ENCODE results near the genes NAPG and SLC35G4.

- PRO-cap, 2 experiments = no peak in any of the 2 experiments
Observed at GRCh38 chr18:9683514-9683713, 24.7 kb upstream of the RAB31 start.

DNA sequence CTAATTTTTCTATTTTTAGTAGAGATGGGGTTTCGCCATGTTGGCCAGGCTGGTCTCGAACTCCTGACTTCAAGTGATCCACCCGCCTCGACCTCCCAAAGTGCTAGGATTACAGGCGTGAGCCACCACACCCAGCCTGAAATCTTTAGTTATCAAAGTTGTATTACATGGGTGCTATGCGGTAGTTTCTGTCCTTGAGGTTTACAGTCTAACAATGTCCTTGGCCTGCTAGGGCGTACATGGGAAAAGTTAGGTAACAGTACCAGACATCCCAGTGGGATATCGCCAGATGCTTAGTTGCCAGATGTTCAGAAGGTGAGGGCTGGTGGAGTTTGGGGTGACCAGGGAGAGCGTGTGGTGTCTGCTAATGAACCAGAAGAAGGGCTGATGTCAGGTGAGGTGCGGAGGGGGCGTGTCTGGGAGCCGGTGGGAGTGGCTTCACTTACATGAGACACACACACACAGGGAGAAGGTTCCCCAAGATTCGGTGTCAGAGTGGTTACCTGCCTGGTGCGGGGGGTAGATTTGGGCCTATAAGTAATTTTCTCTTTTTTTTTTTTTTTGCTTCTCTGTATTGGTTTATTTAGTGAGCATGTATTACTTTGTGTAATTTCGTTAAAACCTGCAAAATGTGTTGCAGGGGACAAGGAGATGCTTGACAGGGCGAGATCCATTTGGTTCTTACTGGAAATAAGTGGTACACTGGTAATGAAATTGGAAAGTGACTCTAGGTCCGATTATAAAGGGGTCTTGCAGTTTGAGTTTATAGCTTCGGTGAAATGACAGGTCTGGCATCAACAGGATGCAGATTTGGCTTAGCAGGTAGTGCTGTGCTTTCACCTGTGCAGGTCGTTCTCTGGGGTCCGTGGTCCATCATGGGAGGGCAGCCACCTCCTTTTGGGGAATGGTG lies 12.3 kb downstream of the RAB31 start:
- PRO-cap, 2 experiments = no peak in any of the 2 experiments

GRCh38 chr18:9743257-9744063 lies 35.4 kb downstream of the RAB31 start:
- PRO-cap, 2 experiments = peak in 1 of 2 experiments; most common minus-strand start chr18:9743635 (in 1)

GRCh38 chr18:9755503-9756075 lies 47.5 kb downstream of the RAB31 start:
- PRO-cap, 2 experiments = no peak in any of the 2 experiments

- PRO-cap, 2 experiments = no peak in any of the 2 experiments
Observed at GRCh38 chr18:9824292-9824771, 61.4 kb upstream of the TXNDC2 start.

- PRO-cap, 2 experiments = no peak in any of the 2 experiments
Observed at GRCh38 chr18:9824873-9825480, 60.8 kb upstream of the TXNDC2 start.

DNA sequence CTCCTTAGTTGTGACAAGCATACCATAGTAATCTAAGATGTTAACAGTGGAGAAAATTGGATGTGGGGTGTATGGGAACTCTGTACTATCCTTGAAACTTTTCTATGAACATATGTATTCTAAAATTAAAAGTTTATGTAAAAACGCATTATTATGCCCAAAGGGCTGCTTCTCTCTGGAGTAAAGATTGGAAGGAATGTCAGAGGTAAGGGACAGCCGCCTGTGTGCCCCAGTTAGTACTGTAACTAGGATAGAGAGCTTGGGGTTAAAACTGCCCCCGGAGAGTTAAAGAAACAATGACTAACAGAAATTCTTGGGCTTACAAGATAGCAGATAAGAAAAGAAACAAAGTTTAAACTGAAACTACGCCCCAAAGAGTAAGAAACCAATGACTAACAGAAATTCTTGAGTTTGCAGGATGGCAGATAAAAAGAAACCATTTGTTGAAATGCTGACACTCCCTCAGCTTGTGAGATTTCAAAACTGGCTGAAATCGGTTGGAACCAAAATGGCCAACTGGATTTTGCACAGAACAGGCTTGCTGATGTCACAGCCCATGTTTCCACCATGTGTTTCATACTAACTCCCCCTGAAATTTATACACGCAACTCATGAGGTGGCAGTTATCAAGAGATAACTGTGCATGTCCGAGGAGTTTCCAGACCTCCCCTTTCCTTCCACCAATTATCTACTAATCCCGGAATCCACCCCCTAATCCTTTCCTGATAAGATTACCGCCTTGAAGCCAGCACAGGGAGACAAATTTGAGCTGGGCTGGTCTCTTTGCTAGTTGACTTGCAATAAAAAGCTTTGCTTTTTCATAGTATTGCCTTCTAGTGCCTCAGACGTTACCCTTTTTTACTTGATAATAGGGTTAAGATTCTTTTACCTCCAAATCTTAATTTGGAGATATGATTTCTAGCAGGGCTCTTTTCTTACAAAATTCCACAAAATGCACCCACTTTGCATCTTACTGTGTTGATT lies 8.7 kb upstream of the TXNDC2 start:
- PRO-cap, 2 experiments = no peak in any of the 2 experiments

- PRO-cap, 2 experiments = no peak in any of the 2 experiments
Observed at GRCh38 chr18:9931558-9932139, 17.8 kb downstream of the VAPA start.

- PRO-cap, 2 experiments = no peak in any of the 2 experiments
Observed at GRCh38 chr18:9946036-9946648, 32.3 kb downstream of the VAPA start.

GRCh38 chr18:9950225-9950605 lies 36.4 kb downstream of the VAPA start:
- PRO-cap, 2 experiments = no peak in any of the 2 experiments

DNA sequence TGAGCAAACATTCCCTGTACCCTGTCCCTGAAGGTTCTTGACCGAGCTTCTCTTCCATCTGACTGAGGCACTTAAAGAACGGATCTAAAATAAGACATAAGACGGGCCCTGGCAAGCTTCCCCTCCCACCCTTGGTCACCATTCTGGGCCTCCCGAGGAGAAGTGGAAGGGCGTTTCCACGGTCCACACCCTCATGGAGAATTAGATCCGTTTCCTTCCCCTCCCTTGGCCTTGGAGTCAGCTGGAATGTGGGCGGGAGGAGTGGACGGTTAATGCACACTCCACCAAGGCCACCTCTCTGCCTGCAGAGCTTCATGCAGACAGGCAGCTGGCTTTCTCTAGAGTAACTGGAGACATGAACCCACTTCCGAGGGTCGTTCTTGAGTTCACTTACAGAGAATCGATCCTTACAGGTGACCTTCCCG lies 257.3 kb upstream of the APCDD1 start:
- PRO-cap, 2 experiments = no peak in any of the 2 experiments

- PRO-cap, 2 experiments = no peak in any of the 2 experiments
Observed at GRCh38 chr18:10225806-10226236, 228.6 kb upstream of the APCDD1 start.

- PRO-cap, 2 experiments = peak in 1 of 2 experiments; most common minus-strand start chr18:10332916 (in 1)
Observed at GRCh38 chr18:10332783-10333066, 121.7 kb upstream of the APCDD1 start.

- PRO-cap, 2 experiments = no peak in any of the 2 experiments
Observed at GRCh38 chr18:10351366-10351957, 103.0 kb upstream of the APCDD1 start.

- PRO-cap, 2 experiments = no peak in any of the 2 experiments
Observed at GRCh38 chr18:10449935-10450423, 4.5 kb upstream of the APCDD1 start.

DNA sequence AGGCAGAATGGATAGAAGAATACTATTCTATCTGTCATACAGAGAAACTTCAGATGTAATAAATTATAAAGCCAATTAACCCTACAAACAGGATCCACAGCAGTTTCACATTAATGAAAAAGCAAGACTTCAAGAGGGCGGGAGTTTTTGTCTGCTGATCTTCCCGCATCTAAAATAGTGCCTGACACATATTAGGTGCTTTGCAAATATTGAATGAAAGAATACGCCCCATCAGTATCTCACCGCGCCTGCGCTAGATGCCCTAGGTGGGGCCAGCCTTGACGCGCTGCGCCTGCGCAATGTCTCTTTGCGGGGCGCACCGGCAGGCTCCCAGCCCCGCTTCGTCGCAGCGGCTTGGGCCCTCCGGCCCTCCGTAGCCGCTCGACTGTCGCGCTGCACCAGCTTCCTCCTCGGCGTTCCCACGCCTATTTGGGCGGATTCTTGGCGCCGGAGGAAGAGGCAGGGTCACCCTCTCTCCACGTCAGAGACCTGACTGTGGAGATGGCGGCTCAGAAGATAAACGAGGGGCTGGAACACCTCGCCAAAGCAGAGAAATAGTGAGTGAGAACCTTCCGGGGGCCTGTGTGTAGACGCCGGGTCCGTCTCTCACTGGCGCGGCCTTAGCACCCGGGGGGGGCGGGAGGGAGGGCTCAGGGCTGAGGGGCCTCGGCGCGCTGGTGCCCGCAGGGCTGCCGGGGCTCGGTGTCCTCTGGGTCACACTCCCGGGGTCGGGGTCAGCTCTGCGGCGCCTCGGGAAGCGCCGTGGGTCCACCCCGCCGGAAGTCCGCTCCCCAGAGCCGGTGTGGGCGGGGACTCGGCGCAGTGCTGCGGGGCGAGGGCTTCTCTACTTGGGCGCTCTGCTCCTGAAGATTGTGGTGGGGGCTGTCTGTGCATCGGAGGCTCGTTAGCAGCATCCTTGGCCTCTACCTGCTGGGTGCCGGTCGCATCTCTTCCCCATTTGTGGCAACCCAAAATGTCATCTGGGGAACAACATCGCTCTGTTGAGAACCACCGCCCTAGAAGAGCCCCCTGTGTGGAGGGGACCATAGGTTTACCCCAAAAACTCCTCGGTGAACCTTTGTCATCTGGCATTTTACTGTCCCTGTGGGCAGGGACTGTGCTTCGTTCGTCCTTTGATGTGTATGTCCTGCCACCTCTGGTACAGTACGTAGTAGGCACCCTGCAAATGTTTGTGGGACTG lies at the start of gene NAPG:
Gene NAPG (plus strand): TSS at position 426 of the 1,201 bp plus-strand sequence.
- PRO-cap, 2 experiments = peak in 1 of 2 experiments; most common plus-strand start position 484 of the sequence (in 1); most common minus-strand start position 252 of the sequence (in 1)

GRCh38 chr18:10715640-10716110 lies 189.8 kb downstream of the NAPG start:
- PRO-cap, 2 experiments = no peak in any of the 2 experiments

GRCh38 chr18:11609422-11609718 lies at the start of gene SLC35G4:
Gene SLC35G4 (plus strand): TSS chr18:11609596.
- PRO-cap, 2 experiments = no peak in any of the 2 experiments

- PRO-cap, 2 experiments = no peak in any of the 2 experiments
Observed at GRCh38 chr18:11807897-11808744, 43.1 kb upstream of the CHMP1B start.

DNA sequence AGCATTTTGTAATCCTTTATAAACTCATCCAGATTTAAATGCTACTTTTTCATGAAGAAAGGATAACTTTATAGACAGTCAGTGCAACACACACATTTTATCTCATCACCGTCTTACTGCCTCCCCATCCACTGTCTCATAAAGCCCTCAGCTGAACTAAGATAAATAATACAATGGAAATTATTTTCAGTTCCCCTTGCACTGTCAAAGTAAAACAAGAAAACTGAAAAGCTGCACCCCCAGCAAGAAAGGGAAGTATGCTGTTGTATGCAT lies 25.1 kb downstream of the MPPE1 start:
- PRO-cap, 2 experiments = no peak in any of the 2 experiments

Measured in cerebral cortex (tissue), 2 donors.